Type B pancreatic cell (in vitro differentiated cells): Measurements from ENCODE around the genes MAB21L4 and PASK.

DNA sequence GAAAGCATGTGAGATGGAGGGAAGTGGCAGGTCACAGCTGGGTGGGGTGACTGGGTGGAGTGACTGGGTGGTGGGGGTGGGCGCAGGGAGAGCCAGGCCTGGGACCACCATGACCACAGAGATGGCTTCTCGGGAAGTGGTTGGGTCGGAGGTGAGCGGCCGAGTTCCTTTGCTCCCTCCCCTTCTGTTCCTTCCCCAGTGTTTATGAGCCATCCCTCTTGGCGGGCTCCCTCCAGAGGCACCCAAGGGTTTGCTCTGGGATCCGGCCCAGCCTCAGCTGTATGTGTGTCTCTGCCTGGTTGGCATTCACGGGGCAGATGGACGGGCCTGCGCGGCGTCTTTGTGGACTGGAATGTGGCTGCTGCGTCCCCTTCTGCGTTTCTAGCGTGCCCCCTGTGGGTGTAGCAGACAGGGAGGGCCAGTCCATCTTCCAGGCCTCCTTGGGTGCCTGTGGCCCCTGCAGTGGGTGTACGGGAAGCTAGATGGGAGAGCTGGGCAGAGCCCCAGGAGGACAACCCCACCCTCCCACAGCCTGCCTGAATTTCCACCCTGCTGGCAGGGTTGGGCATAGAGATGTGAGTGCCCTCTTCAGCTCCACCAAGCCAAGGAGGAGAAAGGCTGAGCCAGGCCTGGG lies 15.6 kb downstream of the GPC1 start:
- PRO-cap: no peak

DNA sequence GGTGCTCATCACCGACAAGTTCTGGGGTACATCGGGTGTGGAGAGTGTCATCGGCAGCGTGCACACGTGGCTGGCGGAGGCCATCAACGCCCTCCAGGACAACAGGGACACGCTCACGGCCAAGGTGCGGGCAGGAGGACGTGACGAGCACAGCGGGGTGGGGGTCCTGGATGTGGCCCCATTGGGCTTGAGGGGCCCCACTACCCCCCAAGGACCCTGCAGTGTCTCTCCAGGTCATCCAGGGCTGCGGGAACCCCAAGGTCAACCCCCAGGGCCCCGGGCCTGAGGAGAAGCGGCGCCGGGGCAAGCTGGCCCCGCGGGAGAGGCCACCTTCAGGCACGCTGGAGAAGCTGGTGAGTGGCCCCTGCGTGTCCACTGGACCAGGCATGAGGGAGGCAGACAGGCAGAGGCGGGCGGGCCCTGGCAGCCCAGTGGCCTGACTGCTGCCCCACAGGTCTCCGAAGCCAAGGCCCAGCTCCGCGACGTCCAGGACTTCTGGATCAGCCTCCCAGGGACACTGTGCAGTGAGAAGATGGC lies 29.2 kb downstream of the GPC1 start:
- PRO-cap: no peak

- PRO-cap: bidirectional peak, plus-strand start at chr2:240565286, minus-strand start at chr2:240565089
Measured at GRCh38 chr2:240564827-240565210, 3.5 kb upstream of the RNPEPL1 start.

GRCh38 chr2:240775703-240776509 lies 44.1 kb downstream of the KIF1A start:
- PRO-cap: no peak

DNA sequence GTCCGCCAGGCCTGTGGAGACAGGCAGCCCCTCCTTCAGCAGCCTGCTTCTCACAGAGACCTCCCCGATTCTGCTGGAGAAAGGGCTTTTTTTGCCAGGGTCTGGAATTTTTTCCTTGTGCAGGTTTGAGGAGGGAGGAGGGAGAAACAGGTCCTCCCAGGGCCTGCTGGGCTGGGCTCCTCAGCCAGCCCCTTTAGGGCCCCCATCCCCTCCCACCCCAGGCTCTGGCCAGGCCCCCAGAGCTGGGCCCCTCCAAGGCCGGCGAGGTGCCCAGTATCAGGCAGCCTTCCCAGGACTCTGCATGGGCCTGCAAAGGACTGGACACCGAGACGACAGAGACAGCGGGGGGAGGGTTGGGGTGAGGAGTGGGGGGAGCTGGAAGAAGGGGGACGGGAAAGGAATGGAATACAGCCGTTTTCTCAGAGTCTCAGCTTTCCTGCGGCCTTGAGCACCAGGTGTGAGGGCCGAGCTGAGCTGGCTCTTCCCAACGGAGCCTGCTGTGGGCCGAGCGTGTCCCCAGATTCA lies 27.8 kb downstream of the KIF1A start:
- PRO-cap: no peak

DNA sequence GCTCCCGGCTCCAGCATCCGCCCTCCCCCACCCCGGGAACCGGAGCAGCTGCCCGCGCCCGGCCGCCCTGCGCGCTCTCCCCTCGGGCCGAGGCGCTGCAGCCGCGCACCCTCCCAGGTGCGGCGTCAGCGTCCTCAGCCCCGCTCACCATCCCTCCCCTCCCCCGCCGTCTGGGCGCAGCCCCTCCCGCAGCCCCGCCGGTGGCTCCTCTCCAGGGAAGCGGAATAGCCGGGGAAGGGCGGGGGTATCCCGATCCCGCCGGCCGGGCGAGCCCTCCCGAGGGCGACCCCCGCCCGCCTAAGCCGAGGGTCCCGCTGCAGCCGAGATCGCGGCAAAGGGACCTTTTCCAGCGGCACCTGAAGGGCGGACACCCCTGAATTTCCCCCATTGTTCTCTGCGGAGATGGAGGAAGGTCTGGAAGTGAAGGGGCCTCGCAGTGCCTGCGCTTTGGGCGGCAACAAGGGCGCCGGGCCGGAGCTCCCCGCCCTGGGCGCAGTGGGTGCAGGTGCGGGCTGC lies 428 bp downstream of the KIF1A start:
- PRO-cap: bidirectional peak, plus-strand start at position 387 of the sequence, minus-strand start at position 73 of the sequence

- PRO-cap: no peak
Measured at GRCh38 chr2:240889841-240890249, 6.1 kb downstream of the MAB21L4 start.

DNA sequence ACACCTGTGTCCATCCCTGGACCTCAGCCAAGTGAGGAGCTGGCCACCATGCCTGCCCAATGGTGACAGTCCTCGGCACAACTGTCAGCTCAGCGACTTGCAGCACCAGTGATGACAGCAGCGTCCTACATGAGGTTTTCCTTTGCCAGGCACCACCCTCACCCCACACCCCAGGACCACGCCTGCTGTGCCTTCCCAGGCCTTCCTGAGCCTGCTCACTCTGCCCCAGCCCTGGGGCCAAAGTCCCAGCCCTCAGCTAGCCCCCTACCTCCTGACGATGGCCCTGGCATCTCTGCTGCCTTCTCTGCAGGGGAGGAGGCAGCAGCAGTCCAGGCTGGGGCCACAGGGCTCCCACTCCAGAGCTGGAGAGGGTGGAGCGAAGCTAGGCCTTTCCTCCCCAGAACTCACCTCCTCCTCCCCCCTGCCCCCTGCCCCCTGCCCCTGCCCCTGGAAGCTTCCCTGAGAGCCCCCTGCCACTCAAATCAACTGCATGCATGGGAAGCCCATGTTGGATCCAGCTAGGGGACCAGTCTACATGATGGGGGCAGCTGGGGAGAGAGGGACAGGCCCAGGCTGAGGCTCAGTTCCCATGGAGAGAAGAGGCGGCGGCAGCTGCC lies 3.9 kb downstream of the MAB21L4 start:
- PRO-cap: no peak

DNA sequence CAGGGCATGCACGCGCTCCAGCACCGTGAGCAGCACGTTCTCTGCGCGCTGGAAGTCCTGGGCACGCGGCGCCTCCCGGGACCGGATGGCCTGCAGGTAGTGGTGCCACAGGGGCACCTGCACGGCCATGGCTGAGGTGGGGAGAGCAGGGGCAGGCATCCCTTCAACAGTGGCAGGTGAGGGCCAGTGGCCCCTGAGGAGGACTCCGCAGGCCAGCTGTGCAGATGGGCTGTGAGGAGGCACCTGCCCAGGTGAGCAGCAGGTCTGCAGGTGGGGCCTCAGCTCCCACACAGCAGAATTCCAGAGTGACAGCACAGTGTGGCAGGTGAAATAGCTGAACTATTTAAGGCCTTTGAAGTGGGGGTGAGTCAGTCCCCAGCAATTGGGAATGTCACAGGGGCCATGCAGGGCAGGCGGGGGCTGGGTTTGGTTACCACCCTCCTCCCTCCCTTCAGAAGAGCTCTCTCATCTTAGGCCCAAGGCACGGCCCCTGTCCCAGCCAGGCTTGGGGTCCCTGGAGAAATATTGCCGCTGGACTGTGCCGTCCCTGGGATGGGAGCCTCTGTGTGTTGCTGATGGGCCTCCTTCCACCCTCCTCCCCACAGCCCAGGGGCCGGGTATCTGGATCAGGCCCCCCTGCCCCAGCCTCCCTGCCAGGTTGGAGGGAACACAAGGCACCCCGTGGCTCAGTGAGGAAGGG lies at the start of gene MAB21L4:
Gene MAB21L4, minus strand, starts transcription at position 318 of the 700 bp plus-strand sequence.
- PRO-cap: bidirectional peak, plus-strand start at position 468 of the sequence, minus-strand start at position 233 of the sequence

- PRO-cap: no peak
Measured at GRCh38 chr2:240913687-240914264, 7.6 kb downstream of the CROCC2 start.

DNA sequence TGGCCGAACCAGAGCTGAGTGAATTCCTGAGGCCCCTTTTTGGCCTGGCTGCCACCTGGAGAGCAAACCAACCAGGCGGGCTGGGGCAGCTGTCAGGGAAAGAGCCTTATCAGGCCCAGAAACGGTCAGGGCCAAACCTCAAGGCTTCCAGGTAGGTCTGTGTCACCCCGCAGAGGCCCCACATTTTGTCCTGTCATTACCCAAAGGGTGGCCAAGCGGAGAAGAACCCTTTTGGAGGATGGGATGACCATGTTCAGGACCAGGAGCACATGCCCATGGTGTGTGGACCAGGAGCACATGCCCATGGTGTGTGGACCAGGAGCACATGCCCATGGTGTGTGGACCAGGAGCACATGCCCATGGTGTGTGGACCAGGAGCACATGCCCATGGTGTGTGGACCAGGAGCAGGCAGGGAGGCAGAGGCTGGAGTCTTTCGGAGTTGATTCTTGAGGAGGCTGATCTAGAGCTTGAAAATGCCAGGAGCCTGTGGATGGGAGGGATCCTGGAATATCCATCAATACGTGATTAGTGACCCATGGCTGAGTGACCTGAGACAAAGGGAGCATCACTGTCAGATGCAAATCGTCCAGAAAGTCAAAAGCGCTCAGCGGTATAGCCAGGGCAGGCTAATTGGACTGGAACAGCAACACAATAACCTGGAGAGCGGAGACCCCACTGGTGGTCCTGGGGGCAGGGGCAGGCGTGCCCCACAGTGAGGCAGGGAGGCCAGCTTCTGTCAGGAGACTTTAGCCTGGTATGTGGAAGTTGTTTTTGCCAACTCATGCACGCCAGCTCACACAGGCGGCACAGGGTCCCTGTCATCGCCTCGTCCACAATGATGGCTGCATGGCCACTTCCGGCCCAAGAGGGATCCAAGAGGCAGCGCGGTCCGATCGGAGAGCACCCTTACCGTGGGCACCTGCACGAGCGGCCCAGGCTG lies 20.7 kb downstream of the SNED1 start:
- PRO-cap: no peak

GRCh38 chr2:241036361-241037532 lies 38.3 kb downstream of the SNED1 start:
- PRO-cap: no peak

DNA sequence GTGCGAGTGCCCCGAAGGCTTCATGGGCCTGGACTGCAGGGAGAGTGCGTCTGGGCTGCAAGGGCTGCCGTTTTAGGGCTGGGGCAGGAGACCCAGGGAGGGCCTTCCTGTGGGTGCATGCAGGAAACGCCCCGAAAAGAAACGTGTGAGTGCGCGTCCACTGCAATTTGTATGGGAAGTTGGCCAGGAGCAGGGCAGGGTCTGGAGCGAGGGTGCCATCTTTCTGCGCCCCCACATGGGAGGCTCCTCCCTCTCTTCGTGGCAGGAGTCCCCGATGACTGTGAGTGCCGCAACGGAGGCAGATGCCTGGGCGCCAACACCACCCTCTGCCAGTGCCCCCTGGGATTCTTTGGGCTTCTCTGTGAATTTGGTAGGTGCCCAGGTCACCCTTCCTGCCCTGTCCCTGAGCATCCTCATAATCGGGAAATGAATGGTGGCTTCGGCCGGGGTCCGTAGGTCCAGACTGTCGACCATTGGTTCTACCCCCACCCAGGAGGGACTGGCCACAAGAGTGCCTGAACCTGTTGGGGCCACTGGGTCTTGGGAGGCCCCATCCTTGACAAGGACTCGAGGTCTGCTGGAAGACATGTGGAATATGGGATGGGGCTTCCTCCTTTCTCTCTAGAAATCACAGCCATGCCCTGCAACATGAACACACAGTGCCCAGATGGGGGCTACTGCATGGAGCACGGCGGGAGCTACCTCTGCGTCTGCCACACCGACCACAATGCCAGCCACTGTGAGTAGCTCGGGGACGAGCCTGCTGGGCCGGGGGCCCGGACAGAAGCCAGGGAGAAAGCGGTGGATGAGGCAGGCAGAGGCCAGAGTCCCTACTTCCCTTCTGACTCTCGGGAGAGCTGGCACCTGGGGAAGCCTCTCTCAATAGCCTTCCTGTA lies 50.2 kb downstream of the SNED1 start:
- PRO-cap: no peak

GRCh38 chr2:241065058-241065844 lies 36.8 kb downstream of the MTERF4 start:
- PRO-cap: no peak

DNA sequence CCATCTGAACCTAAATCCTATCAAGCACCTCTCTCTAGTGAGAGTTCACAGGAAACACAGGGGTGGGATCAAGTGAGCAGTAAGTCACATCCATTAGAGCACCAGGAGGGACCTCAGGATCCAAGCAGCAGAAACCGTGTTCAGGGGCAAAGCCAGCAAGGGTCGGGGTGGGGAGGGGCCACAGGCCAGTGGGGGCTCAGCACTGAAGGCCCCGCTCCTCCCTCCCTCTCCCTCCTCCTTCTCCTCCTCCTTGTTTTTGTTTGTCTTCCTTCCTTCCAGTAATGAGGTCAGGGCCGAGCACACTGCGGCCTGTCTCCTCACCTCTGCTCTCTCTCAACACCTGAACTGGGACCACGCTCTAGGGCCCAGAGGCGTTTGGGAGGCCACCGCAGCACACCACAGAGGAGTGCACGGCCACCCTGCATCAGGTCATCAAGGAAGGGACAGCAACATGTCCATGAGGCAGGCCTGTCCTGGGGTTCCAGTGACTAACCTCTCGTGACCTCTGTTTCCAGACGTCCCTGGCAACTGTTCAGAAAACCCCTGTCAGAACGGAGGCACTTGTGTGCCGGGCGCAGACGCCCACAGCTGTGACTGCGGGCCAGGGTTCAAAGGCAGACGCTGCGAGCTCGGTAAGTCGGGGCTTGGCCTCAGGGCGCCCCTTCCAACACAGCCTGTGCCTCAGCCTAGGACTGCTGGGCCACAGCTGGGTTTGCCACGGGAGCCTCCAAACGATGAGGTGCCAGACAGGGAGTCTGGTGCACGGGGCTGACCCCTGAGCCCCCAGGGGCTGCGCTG lies 20.7 kb downstream of the MTERF4 start:
- PRO-cap: no peak

- PRO-cap: no peak
Measured at GRCh38 chr2:241087938-241088844, 13.9 kb downstream of the MTERF4 start.

DNA sequence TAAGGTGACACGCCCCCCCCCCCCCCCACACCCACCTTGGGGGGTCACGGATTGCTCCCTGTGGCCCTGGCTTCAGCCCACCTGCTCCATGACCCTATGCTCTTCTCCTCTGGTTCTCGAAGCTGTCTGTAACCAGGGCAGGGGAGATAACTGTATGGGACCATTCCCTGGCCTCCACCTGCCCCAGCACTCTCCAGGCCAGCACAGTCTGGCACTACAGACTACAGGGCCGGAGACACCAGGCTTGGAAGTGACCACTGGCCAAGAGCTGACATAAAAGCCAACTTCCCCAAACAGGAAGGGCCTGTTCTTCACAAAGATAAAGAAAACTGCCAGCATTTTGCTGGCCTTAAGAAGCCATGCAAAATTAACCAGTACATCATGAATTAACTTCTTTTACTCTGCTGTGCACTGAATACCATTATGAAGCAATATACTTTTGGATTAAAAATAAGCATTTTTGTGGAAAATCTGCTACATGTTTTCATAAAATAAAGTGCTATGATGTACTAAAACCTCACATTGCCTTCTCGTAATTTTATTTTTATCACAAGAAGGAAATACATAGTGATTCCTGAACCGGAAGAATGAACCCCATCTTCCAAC lies 6.9 kb downstream of the MTERF4 start:
- PRO-cap: no peak

GRCh38 chr2:241104014-241104294 lies 1.9 kb upstream of the MTERF4 start:
- PRO-cap: no peak

- PRO-cap: no peak
Measured at GRCh38 chr2:241109007-241109418, 6.9 kb upstream of the MTERF4 start.

- PRO-cap: bidirectional peak, plus-strand start at chr2:241149646, minus-strand start at chr2:241149494
Measured at GRCh38 chr2:241149102-241149994, at the start of gene PASK. TSS of gene PASK (minus strand) at chr2:241149472.